Airway epithelial cell (primary cell): ENCODE results near the genes COPS2 and DTWD1.

- RAMPAGE, long total RNA: no peak
These were observed 315.8 kb upstream of the SEMA6D start for GRCh38 chr15:47401433-47401892.

DNA sequence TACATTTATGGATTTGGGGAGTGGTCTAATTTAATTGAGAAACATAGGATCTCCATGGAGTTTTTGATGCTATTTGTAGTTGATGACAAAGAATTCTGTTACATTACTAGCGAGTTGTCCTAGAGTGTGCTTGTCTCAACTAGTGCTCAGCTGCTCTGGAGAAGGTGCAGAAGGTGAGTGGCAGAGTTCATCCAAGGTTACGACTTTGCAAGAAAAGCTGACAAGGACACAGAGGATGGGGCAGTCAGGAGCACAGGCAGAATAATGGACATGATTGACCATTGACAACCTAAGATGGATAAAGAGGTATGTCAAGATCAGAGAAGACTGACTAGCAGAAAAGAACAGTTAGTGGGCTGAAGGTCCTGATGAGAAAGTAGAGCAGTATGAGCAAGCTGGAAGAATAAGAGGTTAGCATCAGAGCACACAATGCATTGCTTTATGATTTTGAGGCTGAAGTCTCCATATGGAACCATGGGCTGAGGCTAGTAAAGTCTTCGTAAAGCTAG is 35.9 kb downstream of the SEMA6D start:
- RAMPAGE, long total RNA: no peak

DNA sequence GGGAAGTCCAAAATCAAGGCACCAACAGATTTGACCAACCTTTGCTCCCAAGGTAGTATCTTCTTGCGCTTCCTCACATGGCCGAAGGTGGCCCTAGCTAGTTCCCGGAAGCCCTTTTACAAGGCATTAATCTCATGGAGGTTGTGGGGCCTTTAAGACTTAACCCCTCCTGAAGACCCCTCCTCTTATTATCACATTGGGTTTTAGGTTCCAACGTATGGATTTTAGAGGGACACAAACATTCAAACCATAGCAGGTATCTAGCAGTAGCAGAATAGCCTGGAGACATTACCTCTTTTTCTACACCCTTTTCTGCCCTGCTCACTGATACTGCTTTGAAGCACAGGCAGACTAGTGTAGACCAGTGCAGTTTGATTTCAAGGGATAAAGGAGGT is 21.9 kb upstream of the SLC24A5 start:
- RAMPAGE, long total RNA: no peak

DNA sequence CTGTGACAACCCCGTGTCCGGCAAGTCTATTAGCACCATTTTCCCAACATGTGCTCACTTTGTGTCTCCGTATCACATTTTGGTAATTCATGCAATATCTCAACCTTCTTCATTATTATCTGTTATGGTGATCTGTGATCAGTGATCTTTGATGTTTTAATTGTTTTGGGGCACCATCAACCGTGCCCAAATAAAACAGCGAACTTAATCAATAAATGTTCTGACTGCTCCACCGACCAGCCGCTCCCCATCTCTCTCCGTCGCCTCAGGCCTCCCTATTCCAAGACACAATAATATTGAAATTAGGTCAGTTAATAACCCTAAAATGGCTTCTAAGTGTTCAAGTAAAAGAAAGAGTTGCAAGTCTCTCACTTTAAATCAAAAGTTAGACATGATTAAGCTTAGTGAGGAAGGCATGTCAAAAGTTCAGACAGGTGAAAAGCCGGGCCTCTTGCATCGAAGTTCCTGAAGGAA is 15.4 kb downstream of the MYEF2 start:
- RAMPAGE, long total RNA: no peak

- RAMPAGE, long total RNA: no peak
These were observed 36.2 kb downstream of the DUT start for GRCh38 chr15:48367389-48367791.

- RAMPAGE, long total RNA: no peak
These were observed 64.3 kb downstream of the DUT start for GRCh38 chr15:48395224-48396238.

GRCh38 chr15:48400006-48400235 is 68.7 kb downstream of the DUT start:
- RAMPAGE, long total RNA: no peak

DNA sequence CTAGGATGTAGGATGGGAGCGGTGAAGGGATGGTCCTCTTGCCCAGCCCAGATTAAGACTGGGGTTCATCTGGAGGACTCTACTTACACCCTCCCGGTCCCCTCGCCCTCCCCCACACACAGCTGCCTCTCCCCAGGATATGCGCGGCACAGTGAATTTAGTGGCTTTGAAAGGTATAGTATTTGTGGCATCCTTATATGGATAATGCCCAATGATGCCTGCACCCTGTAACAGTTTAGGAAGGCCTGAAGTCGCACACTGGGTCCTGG is 900 bp upstream of the FBN1 start:
- RAMPAGE, long total RNA: no peak

- RAMPAGE, long total RNA: no peak
These were observed 21.9 kb downstream of the CEP152 start for GRCh38 chr15:48788865-48789494.

DNA sequence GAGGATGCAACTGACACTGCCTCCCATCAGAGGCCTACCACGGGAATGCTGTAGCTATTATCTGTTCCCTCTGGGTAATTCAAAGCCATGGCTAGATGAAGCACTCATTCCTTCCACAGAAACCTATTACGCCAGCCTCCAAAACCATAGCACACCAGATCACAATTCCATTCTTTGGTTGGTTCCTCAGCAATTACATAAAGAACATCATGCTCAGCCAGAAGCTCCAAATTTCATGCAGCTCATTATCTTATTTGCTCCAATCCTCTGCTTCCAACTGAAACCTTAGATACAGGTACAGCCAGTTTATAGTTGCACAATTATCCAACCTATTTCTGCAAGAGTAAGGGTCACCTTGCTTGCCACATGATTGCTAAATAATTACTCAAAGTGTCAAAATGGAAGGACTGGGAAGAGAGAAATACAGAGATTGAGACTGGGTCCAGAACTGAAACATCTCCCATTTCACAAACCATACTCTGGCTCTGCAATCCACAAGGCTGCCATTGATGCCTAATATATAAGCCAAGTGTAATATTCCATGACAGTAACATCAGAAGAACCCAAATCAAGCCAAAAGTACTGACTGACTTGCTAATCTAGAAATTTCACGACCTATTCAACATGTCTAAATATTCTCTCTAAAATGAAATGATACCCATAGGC is 23.4 kb upstream of the SHC4 start:
- RAMPAGE, long total RNA: no peak

DNA sequence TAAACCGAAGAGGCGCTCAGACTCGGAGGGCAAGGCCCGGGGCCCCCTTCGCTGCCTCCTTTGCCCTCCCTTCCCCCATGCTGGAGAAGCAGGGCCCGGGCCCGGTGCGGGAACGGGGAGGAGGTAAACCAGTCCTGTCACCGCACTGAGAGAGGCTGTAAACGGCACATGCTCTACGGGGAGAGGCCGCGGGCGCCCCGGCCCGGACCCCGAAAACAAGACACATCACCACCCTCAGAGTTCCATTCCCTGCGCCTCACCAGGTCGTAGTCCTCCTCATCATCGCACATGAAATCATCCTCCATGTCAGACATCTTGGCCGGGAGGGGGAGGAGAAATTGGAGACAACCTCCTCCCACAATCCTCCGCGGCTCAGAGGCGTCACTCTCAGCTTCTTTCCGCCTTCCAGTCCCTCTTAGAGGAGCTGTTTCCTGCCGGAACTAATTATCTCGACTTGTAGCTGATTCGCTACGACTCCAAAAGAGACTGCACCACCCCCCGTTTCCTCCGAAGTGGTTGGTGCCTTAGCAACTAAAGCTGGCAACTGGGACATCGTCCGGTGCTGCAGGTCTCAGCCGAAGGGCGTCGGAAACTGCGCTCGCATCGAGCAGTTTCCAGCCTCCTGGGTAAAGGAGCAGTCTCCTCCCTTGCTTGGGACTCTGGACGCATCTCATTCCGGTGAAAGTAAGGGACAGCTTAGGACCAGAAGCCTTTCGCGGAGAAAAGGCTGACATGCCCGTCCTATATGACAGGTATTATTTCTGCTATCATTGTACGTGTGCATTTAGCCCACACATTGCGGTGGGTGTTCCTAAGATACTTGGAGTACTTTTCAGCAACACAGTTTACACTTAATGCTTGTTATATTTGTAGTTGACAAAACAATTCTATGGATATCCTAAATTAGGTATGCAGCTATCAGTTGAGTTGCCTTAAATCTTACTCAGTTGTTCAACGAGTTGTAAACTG is at the start of gene COPS2:
COPS2 (minus strand) TSS at position 335 of the 969 bp plus-strand sequence.
- RAMPAGE, long total RNA: start-site peak on the minus strand centred at position 322 of the sequence, 28 bp wide, 1,047 and 374 reads in 2 replicates; start-site peak on the plus strand centred at position 533 of the sequence, 70 bp wide, 21 and 32 reads in 2 replicates

GRCh38 chr15:49246726-49247373 is 76.8 kb downstream of the GALK2 start:
- RAMPAGE, long total RNA: no peak

DNA sequence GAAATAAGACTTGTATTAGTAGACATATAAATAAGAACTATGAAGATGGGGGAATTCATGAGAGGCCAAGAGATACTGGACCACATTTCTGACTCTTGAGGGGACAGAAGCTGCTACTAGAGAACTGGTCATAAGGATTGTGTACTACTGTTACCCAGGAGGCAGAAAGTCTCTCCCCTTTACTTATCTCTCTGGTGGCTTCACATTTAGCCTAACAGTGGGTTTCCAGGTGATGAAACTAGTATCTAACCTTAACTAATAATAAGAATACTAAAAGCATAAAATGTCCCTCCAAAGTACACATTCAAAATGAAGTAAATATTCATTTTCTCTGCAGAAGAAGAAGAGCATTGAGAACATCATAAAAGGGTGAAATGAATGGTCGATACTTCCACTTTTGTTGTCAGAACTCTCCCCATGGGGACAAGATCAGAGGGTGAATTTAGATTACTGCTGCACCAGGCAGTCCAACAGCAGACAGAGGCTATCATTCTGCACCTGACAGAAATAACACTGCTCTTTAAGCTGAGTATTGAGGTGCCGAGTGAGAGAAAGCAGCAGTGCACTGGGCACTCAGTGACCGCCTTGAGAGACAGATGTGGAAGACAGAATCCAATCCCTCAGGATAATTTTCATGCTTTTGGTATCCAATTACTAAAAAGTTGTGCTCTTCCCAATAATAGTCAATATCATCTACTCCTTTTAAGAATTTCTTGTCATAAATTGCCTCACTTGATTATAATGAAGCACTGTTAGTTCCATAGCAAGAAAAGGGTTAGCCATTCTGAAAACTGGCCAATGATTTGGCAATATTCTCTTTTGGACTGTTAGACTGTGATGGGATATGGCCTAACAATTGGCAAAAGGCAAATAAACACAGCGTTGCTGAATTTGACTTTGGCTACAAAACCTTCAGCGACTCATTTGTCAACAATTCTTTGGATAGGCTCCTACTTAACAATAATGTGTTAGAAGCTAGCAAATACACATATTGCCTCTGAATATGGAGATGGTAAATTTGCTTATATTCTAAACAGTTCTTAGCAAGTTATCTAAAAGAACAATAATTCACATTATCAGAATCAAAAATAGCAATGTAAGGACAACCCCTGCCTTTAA is 5.4 kb downstream of the FGF7 start:
- RAMPAGE, long total RNA: no peak

- RAMPAGE, long total RNA: start-site peak on the plus strand at chr15:49621038-49621084, 579 and 58 reads in 2 replicates
These were observed at the start of gene DTWD1 for GRCh38 chr15:49620557-49621635. Gene DTWD1 (plus strand): TSS chr15:49621048.

DNA sequence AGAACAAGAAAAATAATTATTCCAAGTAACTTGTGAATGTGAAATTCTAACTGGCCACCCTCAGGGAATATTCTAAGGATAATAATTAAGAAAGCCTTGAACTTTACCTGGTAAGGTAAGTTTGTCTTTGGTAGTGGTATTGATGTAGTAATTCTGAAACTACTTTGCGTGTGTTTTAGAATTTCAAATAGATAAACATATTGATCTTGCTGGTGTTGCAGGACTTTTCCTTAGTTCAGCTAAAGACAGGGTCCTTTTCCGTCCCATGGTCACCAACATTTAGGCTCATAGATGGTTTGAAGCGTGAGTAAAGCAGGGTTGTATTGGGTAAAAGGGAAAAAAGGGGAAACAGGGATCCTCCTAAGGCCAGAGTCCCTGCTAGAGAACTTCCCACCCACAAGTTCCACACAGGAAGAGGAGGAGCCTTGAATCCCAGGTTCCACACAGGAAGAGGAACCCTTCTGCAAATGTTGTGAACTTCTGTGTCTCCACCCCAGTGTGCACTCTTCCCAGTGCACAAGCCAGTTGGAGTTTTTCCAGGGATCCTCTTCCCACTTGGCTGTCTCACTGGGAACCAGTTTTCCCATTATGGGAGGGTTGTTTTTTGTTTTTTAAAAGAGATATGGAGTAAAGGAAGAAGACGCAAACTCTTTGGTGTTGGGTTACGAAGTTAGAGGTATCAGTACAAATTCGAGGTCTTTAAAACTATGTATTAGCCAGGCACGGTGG is 27.6 kb upstream of the ATP8B4 start:
- RAMPAGE, long total RNA: no peak

DNA sequence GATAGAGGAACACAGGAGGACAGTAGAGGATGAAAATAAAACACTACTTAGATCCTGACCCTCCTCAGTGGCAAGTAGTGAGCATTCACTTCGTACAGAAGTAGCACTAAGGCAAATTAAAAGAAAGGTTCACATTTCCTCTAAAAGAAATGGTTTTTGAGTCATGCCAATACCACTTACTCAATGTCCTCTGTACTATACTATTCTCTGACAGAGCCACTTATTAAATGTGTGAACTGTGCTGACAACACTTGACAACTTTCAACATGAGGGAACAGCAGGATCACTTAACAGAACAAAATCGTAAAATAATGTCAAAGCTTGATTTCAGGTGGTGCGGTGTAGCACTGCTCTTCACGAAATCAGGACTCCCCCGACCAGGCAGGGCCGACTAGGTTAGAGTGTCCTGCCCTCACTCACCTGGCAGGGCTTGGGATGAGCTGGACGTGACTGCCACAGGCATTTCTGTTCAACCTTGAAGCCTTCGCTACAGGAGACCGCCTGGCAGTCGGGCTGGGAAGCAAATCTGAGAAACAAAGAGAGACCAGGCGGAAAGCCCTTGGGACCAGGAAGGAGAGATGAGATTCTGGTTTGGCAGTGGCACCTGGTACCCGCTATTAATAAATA is 671 bp upstream of the SLC27A2 start:
- RAMPAGE, long total RNA: no peak

DNA sequence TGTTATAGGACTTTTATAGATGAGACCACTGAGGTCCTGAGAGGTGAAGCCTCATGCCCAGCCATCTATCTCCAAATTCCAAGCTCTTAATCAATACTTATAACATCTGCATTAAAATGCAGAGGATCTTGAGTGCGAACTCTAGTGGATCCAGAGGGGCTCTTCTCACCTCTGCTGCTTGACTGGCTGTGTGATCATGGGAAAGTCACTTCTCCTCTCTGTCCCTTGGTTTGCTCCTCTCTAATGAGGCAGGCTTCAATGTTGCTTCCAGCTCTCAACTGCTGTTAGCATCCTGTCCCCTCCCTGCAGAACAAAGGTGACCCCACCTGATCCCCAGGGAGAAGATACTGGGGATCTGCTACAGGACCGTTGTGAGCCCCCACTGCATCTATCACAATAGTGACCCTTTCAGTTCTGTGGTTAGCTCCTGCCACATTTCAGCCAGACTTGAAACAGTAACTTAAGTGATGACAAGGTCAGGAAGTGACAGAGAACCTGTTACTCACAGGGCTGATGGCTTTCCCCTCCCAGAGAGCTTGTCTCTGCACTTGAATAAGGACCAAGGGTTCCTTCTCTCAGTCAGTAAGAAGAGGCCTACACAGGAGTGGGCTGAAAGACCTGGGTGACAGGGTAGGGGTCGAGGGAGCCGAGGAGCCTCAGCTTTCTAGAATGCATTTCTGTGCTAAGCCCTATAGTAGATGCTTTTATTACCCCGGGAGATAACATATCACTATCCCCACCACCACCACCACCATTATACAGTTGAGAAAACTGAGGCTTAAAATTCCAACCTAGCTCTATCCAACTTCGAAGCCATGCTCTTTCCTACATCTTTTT is 1.4 kb downstream of the SLC27A2 start:
- RAMPAGE, long total RNA: no peak

- RAMPAGE, long total RNA: no peak
These were observed 27.5 kb downstream of the HDC start for GRCh38 chr15:50238024-50238467.

- RAMPAGE, long total RNA: no peak
These were observed 17.7 kb downstream of the HDC start for GRCh38 chr15:50247769-50248274.

GRCh38 chr15:50249284-50249847 is 16.2 kb downstream of the HDC start:
- RAMPAGE, long total RNA: no peak